HCT116 (cell line): ENCODE measurements around the genes OR1L8 and LHX2.

GRCh38 chr9:122583219-122583804, at the start of gene OR1L8:
Gene OR1L8, minus strand, starts transcription at chr9:122583384.
- RRBS: no CpG with 5 or more reads among the region's 8 CpGs

DNA sequence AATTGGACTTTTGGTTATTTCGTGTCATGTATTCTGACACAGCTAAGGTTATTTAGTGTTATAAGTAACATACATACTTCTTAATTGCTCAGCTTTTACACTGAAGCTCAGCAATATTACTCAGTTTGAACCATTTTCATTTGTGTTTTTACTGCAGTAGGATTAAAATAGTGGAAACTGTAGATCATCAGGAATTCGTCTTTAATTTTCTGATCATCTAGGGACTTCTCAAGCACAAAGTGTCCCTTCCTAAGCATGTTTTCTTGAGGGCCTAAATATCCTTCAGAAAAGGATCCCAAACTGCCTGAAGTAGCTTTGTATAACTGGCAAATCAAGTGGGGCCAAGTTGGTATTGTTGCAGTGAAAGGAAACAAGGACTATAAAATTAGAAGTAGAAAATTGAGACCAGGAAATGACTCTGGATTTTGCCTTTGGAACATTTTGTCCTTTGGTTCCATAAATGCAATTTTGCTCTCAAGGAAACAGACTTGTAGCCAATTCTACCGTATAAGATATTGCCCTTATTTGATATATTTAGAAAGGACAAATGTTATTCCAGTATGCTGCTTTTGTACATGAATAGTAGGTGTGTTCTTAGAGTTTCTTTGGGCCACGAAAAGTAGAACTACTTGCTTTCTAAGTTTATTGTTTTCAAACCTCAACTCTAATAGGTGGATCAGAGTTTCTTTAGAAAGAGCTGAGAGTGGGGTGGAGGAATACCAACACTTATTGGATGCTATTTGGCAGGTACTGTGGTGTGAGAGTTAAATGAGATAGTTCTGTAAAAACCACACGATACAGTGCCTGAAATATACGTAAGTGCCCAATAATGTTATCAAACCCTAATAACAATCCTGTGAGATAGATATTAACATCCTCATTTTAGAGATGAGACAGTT, 34.4 kb downstream of the RABGAP1 start:
- RRBS: no CpG with 5 or more reads among the region's 6 CpGs

- RRBS: no CpG with 5 or more reads among the region's 5 CpGs
These were observed 30.7 kb upstream of the GPR21 start for GRCh38 chr9:123002672-123003299.

DNA sequence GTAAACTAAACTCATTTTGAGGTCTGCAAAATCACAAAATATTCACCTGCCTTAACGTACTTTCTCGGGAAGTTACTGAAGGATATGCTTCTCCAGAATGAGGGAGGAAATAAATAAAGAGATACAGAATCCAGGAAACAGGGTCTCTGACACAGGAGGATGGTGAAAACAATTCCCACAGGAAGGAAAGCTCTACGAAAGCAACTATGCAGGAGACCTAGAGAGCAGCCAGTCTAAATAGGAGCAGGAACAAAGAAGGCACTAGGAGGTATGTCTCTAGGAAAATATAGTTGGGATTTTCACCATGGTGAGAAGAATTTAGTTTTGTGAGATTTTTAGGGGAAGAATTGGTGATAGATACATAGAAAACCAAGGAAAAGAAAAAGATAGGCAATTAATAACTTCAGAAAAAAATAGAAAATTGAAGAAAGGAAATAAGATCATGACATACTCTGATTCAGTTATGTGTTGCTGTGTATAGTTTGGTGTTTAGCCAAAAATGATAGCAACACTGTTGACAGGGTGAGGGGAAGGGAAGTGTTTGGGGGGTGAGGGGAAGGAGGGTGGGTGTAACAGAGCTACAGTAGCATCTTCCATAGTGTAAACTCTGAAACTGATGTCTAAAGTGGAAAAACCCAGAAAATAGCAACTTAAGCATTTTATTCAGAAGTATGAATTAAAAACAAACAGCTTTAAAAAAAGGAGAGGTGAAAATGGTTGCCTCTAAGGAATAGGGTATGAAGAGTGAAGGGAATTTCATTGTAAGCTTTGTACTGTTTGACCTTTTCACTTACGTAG, 9.8 kb downstream of the GPR21 start:
- RRBS: no CpG with 5 or more reads among the region's 4 CpGs

DNA sequence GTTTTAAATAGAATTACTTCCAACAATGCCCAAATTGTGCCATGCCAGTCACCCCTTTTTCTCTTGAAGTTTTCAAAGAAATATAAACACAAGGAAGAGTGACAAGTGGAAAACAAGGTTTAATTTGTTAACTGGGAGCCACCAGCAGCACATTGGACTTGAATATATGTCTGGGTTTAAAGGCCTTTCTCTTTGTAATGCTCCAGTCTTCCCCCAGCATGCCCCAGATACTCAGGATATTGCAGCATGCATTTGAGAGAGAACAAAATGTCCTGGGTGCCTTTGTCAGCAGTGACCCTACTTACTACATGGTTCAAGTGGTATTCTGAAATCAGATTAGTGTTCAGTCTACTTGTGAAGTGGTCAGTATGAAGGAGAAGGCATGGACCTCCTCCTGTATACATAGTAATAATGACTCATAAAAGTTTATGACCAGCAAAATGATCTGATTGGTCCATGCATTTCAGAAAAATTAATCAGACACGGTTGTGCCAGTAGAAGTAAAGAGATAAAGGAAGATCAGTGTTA, 25.3 kb downstream of the GPR21 start:
- RRBS: no CpG with 5 or more reads among the region's 1 CpG

DNA sequence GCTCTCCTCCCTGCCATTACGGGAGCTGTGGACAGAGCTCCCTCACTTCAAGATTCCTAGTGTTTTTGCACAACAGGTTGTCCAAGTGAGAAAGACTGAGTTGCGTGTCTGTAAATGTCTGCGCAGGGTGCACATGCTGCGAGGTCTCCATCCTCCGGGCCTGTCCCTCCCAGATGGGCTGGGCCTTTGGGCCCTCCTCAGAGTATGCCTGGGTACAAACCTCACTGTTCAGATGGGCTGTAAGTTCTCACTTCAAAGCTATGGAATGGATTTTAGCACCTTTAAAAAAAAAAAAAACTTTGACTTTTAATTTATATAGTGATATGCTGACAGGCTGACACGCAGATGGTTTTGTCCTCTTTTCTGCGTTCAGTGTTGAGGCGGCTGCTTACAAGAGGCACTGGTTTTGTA, 70.7 kb downstream of the GPR21 start:
- RRBS: no CpG with 5 or more reads among the region's 8 CpGs

GRCh38 chr9:123111074-123112272, 78.0 kb downstream of the GPR21 start:
- RRBS: 91% methylated on average over 4 of the region's 25 CpGs

GRCh38 chr9:123113347-123114223, 80.1 kb downstream of the GPR21 start:
- RRBS: no CpG with 5 or more reads among the region's 10 CpGs

DNA sequence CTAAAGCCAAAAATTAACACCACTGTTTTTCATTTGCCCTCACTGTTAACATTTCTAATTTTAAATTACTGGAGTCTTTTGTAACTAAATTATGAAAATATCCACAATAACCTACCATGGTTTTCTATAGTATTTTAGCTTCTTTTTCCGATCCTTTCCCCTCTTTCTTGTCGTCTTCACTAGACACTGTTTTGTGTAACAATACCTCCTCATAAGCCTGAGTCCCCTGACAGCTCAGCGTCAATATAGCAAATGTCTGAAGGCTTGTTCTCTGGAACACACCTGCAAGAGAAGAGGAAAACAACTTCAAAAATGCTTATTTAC, 84.4 kb downstream of the STRBP start:
- RRBS: no CpG with 5 or more reads among the region's 3 CpGs

GRCh38 chr9:123266444-123267615, 1.6 kb downstream of the STRBP start:
- RRBS: no CpG with 5 or more reads among the region's 11 CpGs

DNA sequence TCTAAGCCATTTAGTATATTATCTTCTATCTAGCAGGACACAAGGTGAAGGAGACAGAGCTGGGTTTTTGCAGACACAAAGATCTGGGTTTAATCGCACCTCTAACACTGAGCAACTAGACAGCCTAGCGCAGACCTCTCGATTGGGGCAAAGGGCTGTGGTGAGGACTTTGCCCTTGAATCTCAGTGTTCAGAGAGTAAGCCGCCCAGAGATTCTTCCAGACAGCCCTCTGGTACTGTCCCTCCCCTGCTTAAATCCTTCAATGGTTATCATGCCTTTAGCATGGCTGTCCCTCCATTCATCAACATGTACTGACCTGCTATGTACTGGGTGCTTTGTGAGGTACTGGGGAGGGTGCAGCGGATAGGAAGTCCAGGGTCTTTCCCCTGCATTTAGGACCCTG, 128.2 kb downstream of the CRB2 start:
- RRBS: no CpG with 5 or more reads among the region's 5 CpGs

- RRBS: 100% methylated on average over 1 of the region's 4 CpGs
These were observed 155.9 kb downstream of the CRB2 start for GRCh38 chr9:123511993-123512229.

- RRBS: no CpG with 5 or more reads among the region's 11 CpGs
These were observed 163.1 kb downstream of the CRB2 start for GRCh38 chr9:123518948-123519703.

GRCh38 chr9:124008959-124009436, 2.6 kb upstream of the LHX2 start:
- RRBS: 100% methylated on average over 3 of the region's 45 CpGs

- RRBS: 1% methylated on average over 11 of the region's 46 CpGs
These were observed at the start of gene LHX2 for GRCh38 chr9:124011301-124011887. Gene LHX2, plus strand, starts transcription at chr9:124011768.

GRCh38 chr9:124040729-124041597, 29.4 kb downstream of the LHX2 start:
- RRBS: 11% methylated on average over 20 of the region's 57 CpGs

- RRBS: no CpG with 5 or more reads among the region's 8 CpGs
These were observed 55.2 kb upstream of the NEK6 start for GRCh38 chr9:124202397-124203030.

DNA sequence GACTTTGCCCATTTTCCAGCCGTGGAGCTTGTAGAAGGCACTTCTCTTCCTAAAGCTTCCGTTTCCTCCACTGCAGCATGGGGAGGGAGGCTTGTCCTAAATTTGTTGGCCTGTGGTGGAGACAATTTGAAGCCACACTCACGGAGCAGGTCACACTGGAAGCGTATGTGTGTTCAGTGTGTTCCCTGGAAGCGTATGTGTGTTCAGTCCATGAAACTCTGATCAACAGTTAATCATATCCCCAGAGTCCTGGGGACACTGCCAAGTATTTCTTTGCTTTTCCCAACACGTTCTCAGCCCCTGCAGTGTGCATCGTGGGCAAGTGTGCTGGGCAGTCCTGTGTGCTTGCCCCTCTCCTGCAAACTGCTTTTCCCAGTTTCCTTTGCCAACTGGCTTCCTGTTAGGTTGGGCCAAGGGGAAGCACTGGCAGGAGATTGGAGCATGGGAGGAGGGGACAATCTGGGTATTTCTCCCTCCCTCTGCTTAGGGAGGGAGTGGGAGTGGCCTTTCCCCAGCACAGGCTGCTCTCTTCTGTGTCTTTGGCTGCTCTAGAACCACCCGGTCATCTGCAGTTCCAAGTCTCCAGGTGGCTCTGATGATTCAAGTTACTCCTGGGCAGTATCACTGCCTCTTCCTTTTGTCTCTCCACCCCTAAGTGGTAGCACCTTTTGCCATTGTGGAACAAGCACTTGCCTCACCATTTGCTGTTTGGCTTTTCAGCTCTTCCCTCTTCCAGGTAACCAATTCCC, 36.8 kb upstream of the NEK6 start:
- RRBS: no CpG with 5 or more reads among the region's 8 CpGs

- RRBS: no CpG with 5 or more reads among the region's 11 CpGs
These were observed 931 bp downstream of the NEK6 start for GRCh38 chr9:124258690-124259069.